Diencephalon (tissue), 2 donors: ENCODE measurements around a stretch of chr11.

- RAMPAGE, long total RNA = no peak
These were observed 28.1 kb upstream of the TP53I11 start for GRCh38 chr11:44978440-44979554.

DNA sequence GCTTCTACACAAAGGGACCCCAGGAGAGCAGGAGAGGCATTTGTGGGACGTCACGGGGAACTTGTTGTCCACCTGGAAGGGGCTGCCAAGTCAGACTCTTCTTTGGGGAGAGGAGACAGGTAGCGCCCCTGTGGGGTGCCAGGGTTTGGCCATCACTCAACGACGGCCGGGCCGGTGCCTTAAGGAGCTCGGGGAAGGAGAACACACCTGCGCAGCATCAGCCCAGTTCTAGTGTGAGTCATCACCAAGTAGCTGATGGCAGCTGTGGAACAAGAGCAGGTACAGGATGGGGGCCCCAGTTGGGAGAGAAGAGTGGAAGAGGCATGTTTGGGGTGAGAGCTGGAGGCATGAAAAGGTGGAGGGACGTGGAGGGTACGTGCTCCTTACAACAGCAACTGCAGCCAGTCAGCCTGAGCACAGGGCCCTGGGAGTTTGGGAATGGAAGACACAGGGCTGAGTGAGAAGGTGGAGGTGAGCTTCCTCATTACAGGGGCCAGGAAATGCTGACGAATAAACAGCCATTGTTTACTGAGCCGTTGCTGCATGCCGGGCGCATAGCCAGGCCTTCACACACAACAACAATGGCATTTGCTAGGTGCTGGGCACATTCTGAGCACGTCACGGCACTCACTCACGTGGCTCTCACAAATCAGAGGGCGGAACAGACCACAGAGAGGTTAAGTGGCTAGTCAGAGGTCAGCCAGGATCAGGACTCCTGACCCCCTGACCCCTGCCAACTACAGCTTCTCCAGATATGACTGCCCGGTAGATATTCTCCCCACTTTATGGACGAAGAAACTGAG lies 29.1 kb upstream of the TP53I11 start:
- RAMPAGE, long total RNA = no peak

- RAMPAGE, long total RNA = no peak
These were observed 54.4 kb upstream of the PRDM11 start for GRCh38 chr11:45092114-45092434.

GRCh38 chr11:45333074-45333398 lies 46.9 kb upstream of the SYT13 start:
- RAMPAGE, long total RNA = no peak

- RAMPAGE, long total RNA = no peak
These were observed 148.1 kb upstream of the SYT13 start for GRCh38 chr11:45434283-45434609.

- RAMPAGE, long total RNA = no peak
These were observed 7.5 kb downstream of the SLC35C1 start for GRCh38 chr11:45812206-45813155.

DNA sequence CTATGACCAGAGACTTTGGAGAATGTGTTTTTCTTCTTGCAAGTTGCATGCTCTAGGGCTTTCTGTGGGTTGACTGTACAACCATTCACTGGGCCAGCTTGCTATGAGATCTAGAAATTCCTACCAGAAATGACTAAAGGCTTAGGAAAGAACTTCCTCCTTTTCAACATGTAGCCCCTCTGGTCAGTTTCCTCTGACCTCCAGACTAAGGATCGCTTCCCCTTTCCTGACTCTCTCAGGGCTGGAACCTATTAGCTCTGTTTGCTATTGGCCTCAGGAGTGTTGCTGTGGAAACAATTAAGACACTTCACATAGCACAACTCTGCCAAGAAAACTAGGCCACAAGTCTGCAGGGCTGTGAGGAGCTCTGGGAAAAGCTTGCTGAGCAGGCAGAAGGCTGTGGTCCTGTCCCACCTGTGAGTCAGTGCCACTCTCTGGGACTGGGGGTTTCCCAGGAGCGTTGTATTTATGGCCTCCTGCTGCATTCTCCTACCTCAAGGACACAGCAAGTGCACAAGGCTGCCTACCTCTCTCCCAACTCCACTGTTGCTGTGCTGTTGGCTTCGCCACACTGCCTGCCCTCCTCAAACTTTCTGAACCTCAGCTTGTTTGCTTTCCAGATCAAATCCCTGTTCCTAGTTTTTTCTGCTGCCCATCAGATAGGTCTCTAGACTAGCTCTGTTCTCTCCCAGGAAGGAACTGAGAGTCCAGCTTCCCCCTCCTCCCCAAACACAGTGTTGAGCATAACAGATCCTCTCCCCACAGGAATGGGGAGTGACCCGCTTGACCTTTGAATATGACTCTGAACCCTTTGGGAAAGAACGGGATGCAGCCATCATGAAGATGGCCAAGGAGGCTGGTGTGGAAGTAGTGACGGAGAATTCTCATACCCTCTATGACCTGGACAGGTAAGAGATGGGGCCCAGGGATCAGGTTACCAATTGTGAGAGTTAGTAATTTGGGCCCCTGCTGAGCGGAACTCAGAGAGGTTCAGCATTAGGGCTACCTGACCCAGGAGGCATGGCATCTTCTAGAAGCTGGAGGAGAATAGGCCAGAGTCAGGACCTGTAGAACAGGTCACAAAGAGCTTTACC lies 11.0 kb downstream of the CRY2 start:
- RAMPAGE, long total RNA = no peak

GRCh38 chr11:45994176-45994975 lies 71.9 kb downstream of the LARGE2 start:
- RAMPAGE, long total RNA = no peak

GRCh38 chr11:46106262-46106540 lies 15.1 kb downstream of the PHF21A start:
- RAMPAGE, long total RNA = no peak

GRCh38 chr11:46121533-46122785 lies 705 bp upstream of the PHF21A start:
- RAMPAGE, long total RNA = no peak

DNA sequence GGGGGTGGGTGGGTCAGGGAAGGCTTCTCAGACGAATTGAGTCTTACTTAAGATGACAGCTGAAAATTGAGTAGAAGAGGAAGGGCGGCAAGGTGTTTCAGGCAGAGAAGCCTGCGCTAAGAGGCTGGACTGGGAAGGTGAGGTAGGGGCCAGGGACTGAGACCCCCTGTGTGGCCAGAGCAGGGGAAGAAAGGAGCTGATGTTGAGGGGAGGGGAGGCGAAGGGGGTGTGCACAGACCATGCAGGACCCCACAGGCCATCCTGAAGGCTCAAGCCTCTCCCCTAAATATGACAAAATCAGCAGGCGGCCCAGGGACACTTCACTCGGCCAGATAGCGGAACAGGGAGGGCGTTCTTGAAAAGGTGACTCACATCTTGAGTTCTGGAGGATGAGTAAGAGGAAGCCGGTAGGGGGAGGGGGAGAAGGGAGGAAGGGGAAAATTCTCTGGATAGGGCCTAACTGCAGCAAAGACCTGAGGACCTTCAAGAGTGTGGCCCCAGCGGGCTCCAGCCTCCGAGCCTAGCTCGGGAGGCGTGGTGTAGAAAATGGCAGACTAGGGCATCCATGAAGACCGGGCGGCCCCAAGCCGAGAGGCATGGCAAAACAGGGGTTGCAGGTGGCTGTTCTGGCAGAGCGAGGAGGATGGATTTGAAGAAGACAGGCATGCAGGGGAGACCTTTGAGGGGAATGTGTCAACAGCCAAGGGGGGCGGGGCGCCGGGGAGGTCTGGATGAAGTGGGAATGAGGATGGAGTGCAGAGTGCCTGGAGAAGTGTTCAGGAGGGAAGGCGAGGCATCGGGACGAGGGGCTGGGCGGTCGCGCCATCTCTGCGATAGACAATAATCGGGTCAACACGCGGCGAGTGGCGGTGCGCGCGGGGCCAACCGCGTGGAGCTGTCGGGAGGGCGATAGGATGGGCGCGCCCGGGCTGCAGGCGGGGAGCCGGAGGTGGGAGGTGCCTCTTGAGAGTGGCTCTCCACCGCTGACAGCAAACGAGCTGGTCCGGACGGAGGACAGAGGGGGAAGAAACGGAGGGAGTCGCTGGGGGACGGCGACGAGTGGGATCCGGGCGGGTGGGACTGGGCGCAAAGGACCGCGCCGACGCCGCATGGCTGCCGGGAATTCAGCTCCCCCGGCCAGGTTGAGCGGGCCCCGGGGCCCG lies 40.2 kb upstream of the CREB3L1 start:
- RAMPAGE, long total RNA = no peak

DNA sequence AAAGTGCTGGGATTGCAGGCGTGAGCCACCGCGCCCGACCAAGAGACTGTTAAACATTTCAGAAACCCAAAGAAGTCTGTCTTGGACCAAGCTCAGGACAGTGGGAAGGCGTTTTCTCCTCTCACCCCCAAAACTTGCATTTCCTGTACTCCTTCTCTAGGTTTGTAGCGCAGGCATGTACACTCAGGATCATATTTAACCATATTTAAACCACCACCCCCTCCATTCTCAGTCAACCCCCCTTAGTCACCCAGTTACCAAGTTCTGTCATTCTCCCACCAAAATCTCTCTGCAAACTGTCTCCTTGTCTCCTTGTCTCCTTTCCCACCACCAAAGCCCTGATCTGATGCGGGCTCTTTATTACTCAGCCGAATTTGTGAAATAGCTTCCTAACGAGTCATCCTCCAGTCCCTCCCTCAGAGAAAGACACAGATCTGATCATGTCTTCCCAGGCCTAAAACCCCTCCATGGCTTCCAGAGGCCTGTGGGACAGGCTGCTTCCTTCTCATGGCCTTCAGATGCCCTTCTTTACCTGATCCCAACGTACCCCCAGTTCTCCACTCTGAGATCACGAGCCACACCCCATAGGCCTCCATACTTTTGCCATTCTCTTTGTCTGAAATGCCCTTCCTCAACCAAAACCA lies 28.9 kb upstream of the CREB3L1 start:
- RAMPAGE, long total RNA = no peak

DNA sequence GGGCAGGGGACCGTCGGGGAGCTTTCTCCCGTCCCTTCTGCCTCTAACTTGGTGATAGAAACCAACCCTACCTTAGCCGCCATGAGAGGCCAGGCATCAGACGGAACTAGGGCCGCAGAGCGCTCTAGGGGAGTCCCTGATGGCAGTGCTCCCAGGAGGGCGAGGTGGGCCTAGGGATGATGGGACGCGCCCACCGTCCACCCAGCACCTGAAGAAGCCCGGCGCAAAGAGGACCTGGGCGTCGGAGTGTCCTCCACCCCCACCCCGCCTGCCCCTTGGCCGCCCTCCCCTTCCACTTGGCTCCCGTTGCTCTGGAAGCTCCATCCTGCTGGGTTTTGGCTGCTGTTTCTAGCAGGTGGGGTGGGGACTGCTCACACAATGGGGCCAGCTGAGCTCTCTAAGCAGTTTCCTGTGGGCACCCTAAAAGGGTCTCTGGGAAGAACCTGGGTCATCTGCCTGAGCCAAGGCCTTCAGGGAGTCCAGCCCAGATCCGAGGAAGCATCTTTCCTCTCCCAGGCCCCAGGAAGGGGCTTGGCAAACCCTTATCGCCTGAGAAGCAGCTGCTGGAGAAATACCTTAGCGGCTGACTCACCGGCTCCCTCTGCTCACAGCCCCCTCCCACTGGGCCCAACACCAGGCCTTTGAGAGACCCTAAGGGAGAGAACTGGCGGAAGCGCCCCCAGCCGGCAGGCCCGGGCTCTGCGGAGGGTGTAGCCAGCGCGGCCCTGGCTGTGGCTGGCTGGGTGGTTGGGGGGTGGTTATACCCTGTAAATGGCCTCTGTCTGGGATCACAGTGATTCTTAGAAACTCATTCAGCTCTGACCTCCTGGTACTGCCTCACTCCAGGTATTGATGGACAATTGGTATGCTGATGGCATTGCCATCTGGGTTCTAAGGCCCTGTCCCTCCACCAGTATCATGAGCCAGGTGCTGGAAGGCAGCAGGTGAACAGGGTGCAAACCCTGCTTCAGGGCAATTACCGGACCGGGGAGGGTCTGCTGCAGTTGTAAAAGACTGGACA lies 19.3 kb downstream of the CREB3L1 start:
- RAMPAGE, long total RNA = no peak

- RAMPAGE, long total RNA = no peak
These were observed 30.0 kb upstream of the DGKZ start for GRCh38 chr11:46317161-46317862.

GRCh38 chr11:46348067-46348658 lies 900 bp downstream of the DGKZ start:
- RAMPAGE, long total RNA = no peak

GRCh38 chr11:46554142-46554840 lies 39.5 kb downstream of the AMBRA1 start:
- RAMPAGE, long total RNA = no peak

GRCh38 chr11:46672178-46672852 lies 28.1 kb downstream of the ARHGAP1 start:
- RAMPAGE, long total RNA = no peak

GRCh38 chr11:46680841-46681252 lies 19.6 kb downstream of the ARHGAP1 start:
- RAMPAGE, long total RNA = no peak

DNA sequence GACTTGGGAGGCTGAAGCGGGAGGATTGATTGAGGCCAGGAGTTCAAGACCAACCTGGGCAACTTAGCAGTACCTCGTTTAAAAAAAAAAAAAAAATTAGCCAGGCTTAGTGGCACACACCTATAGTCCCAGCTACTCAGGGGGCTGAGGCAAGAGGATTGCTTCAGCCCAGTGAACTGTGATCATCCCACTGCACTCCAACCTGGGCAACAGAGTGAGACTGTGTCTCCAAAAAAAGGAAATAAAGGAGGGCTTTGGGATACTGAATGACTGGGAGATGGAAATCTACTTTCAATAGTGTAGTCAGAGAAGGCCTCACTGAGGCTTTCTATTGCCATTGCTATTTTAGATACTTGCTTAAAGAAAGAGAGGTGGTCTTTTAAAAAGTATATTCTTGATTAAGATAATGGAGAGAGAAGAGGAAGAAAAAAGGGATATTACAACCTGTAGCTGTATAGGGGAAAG lies 75.5 kb downstream of the CSTPP1 start:
- RAMPAGE, long total RNA = no peak

- RAMPAGE, long total RNA = no peak
These were observed 240 bp upstream of the PACSIN3 start for GRCh38 chr11:47186491-47186857.